AG09319 (cell line): ENCODE measurements around a stretch of chr10.

- RRBS, result no CpG with 5 or more reads among the region's 5 CpGs
These were observed 46.2 kb downstream of the PRPF18 start for GRCh38 chr10:13632897-13633410.

DNA sequence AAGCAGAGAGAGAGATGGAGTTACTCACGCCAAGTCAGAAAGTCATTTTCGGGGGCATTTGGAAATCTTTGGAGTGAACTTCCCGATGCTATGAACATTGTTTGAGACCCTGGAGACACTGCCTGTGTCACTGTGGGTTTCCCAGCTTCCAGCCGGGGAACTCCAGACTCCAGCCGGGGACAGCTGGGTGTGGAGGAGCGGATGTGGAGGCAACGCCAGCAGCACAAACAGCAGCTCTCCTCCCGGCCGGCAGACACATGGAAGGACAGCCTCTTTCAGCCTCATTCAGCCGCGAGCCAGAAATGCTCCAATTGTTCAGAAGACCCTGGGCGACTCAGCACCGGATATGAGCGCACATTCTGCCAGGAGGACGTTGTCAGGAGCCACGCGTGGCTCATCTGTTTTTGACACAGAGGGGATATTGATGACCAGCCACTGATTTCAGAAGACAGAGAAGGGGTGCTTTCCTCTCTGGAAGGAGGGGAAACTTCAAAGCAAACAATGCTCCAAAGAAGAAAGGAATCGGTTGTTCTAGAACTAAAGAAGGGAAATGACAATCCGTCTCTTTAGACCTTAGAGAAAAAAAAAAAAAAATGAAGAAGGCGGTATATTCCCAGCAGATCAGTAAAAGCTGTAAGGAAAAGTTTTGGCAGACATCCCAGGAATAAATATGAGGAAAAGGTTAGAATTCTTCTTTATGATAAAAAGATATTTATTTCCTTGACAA, 97.7 kb downstream of the PRPF18 start:
- RRBS, result 15% methylated on average over 4 of the region's 20 CpGs

DNA sequence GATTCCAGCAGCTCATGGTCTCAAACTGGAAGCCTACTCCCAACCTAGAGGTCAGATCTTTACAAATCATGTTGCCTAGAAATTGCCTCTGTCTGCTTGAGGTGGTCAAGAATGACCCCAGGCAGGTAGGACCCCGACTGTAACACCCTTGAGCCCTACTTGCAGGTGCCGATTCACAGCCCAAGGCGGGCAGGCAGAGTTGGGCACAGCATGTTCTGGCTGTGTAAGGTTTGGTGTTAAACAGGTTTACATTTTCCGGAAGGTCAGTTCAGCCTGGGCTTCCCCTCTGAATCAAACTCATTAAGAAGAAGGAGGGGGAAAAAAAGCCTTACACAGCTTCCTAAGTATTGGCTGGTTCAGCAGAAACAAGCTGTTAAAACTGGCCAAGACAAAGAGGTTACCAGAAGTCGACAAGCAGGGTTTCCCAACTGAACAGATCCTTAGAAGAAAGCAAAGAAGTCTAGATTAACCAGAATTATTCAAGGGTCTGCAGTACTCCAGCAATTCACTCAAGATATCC, 132.6 kb downstream of the PRPF18 start:
- RRBS, result no CpG with 5 or more reads among the region's 5 CpGs

DNA sequence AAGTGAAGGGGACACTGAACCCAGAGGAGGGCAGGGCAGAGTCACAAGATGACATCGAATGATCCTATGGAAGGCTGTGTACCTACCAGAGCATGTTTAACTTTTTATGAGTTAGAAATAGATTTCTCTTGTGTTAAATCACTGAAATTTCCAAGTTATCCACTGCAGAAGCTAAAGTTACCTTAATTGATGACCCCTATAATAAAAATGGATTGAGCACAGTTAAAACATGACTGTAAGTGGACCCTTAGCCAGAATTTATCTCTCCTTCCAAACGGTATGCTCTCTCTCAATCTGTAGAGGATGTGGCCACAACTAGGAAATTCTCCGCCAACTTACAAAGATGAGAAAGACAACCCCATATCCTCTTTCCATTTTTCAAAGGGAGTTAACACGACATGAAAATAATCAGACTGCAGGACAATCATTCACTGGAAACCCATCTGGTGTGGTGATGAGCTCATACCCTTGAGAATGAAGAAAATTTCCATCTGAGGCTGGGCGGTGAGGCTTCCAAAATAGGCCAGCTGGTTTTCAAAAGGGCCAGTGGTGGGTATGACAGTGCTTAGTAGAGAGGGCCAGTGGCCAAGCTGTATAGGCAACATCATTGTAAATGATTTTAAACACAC, 369.7 kb downstream of the FRMD4A start:
- RRBS, result no CpG with 5 or more reads among the region's 5 CpGs

GRCh38 chr10:13971957-13972561, 358.7 kb downstream of the FRMD4A start:
- RRBS, result no CpG with 5 or more reads among the region's 6 CpGs

DNA sequence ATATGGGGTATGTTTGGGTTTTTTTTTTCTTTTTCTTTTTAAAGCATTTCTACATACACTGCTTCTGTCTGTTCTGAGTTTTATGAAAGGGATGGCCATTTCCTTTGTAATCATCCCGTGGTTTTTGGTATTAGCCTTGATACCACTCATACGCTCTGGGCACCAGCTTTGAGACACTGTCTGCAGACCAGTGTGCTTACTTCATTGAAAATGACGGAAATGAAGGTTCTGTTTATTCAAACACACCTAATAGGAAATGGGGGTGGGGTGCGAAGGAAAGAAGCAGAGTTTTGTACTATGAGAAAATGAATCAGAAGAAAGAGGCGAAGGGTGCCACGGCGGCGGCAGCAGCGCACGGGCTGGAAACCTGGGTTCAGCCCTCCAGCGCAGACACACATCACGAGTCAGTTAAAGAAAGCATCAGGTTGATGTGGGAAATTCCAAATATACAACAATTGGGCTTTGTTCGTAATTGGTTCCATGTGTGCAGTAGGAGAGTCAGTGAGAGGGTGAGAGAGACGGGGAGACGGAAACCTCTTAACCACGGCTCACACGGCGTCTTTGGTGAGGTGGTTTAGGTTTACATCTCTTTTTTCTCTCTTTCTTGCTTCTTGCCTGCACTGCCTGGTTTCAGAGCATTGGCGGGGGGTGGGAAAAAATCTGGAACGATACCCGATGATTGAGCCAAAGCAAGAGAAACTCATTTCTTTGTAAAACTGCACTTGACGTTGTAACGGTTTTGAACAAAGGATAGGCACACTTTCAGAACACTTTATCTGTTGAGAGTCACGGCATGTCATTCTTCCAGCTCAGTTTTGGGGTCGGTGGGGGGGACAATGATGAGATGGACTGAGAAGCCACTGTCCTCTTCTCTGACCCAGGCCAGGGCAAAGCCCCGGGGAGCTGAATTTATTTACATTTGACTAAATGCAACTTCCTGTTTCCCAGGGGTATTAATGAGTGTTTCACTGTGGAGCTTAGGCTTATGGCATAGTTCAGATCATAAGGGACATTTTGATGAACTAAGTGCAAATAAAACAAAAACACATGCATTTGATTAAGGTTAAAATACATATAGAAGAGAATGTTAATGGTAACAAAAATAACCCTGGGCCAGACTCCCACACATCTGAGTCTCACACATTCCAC, 321.1 kb downstream of the FRMD4A start:
- RRBS, result no CpG with 5 or more reads among the region's 26 CpGs

DNA sequence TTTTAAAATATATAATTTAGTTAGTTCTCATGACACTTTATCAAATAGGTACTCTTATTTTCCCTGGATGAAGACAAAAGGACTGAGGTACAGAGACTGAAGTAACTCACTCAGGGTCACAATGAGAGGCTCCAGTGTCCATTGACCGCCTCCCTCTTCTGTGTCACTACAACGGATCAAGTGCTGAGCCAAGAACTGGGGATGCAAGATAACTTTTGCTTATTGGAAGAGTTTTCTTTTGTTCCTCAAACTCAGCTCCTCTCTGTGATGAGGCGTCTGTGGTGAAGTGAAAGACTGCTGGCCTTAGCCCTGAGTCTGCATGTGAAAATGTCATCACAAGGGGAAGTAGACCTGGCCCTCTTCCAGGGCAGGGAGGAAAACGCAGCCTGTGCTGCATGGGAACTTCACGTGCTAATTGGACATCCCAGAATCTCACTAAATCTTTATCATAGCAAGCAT, 314.9 kb downstream of the FRMD4A start:
- RRBS, result no CpG with 5 or more reads among the region's 5 CpGs

- RRBS, result no CpG with 5 or more reads among the region's 11 CpGs
These were observed 190.0 kb upstream of the FRMD4A start for GRCh38 chr10:14520341-14521471.

GRCh38 chr10:14548483-14548896, 217.8 kb upstream of the FRMD4A start:
- RRBS, result no CpG with 5 or more reads among the region's 11 CpGs

DNA sequence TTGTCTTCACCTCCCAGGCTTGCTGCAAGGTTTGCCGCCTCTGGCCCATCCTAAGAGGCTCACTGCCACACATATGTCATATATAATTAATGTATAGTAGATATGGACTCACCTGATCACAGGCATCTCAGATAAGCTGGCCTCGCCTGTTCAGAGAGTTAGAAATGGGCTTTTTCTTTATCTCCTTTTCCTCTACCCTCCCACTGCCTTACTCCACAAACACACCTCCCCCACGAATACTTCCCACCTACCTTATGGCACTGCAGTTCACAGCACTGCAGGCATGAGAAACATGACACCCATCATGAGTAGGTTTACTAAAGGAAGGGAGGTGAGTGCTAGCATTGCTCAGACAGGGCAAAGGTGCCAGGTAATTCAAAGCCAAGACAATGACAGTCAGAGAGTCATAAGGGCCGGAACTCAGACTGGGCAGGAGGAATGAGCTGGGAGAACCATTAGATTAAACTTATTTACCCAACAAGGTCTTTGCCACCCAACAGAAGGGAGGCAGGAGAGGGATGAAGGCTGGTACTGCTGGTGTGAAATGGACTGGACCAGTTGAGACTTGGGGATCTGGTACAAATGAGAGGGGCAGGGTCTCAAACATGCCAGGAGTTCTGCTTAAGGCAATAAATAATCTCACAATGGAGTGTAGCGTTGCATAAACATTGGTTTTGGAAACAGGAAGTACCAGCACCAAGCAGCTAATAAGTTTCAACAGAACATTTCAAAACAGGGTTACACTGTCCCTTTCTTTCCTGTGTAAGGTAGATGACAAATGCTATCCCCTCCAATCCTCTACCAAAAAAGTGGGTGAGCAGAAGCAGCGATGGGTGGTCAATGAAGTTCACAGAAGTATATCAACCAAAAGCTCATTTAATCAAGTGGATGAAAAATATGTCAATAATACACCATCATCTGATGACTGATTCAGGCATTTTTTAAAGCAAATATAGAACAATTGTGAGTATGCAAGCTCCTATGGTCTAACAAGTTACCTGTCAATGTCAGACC, 220.4 kb downstream of the FAM107B start:
- RRBS, result no CpG with 5 or more reads among the region's 6 CpGs

GRCh38 chr10:14578184-14579167, 196.2 kb downstream of the FAM107B start:
- RRBS, result no CpG with 5 or more reads among the region's 17 CpGs

GRCh38 chr10:14585236-14585819, 189.4 kb downstream of the FAM107B start:
- RRBS, result no CpG with 5 or more reads among the region's 9 CpGs

DNA sequence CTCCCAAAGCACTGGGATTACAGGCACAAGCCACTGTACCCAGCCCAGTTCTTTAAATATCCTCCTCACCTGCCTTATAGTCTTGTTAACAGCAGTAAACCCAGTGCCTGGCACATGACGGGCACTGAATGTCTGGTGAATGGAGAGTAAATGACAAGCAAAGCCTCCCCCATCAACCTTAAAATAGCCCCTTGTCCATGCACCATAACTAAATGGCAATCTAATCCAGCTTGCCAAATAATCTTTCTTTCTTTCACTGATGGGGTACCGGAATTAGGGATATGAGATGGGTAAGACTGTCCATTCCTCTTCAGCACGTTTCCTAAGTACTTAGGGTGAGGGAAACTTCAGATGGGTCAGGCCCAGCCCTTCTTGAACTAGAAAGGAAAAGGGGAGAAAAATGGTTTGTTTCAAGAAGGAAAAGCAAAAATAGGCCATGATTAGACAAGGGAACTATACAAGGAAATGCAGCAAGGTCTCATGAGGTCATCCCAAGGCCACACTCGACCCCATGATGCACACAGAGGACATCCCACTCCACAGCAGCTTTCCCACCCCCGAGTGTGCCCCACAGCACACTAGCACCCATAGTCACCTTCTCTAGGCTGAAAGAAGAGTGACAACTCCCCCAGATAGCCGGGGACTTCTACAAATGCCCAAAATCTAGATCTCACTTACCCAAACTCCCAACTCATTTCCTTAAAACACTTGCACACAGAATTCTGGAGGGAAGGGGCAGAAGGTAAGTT, 173.5 kb downstream of the FAM107B start:
- RRBS, result no CpG with 5 or more reads among the region's 6 CpGs

DNA sequence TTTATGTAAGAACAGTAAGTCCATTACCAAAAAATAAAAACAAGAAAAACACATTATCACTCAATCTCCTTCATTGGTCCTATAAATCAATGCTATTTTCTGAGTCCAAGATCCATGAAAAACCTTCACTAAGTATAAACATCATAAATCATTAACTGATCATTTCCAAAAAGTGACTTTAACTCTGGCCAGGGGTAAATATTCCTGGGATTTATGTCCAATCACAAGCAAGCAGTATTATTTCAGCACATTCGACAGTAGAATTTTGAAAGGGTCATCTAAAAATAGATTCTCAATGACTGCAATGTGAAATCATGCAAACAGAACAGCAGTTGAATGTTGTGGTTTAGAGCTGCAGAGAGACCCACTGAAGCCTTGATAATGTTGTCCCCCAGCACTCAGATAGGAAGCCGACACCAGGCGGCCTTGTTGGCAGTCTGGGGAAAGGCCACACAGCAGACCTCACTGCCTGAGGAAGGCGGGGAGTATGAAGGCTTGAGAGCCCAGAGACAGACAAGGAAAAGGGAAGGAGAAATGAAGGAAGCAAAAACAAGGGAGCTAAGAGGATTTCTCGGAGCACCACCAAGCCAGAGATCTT, 38.1 kb downstream of the FAM107B start:
- RRBS, result no CpG with 5 or more reads among the region's 5 CpGs

GRCh38 chr10:14836919-14837420, 867 bp downstream of the CDNF start:
- RRBS, result no CpG with 5 or more reads among the region's 6 CpGs

GRCh38 chr10:15254749-15255377, 86.4 kb upstream of the NMT2 start:
- RRBS, result no CpG with 5 or more reads among the region's 12 CpGs

GRCh38 chr10:15344692-15345176, 26.4 kb downstream of the FAM171A1 start:
- RRBS, result no CpG with 5 or more reads among the region's 7 CpGs

DNA sequence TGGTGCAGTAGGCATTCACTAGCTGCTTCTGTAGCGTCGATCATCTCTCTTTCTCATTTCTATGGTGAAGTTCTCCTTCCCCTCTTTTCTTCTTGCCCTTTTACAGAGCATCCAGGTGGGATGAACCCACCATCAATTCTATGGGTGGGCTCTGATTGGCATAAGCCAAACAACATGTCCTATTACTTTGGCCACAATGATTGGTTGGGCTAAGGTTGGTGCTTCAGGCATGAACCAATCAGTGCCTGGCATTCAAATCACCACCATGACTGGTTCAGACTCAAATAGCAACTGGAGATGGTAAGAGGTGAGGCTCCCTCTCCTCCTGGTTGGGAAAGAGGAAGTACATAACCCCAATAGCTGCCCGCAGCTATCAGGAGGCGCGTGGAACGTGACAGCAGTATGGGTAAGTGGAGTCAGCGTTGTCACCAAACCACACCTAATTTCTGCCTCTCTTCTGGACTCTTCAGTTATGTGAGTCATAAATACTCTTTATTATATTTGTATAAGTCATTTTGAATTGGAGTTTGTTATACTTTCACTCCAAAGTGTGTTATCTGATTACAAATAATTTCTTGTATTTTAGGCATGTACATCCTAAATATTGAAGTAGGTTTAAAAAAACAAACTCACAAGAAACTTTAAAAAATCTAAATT, 17.9 kb upstream of the ITGA8 start:
- RRBS, result no CpG with 5 or more reads among the region's 7 CpGs

GRCh38 chr10:16787271-16788042, 29.8 kb downstream of the RSU1 start:
- RRBS, result no CpG with 5 or more reads among the region's 14 CpGs

GRCh38 chr10:16944923-16945518, 127.8 kb upstream of the RSU1 start:
- RRBS, result no CpG with 5 or more reads among the region's 4 CpGs